ReNcell CX (cell line): Measurements from ENCODE around the gene GART.

- PRO-cap, result no peak
These were observed 28.3 kb upstream of the IFNAR1 start for GRCh38 chr21:33295947-33297295.

DNA sequence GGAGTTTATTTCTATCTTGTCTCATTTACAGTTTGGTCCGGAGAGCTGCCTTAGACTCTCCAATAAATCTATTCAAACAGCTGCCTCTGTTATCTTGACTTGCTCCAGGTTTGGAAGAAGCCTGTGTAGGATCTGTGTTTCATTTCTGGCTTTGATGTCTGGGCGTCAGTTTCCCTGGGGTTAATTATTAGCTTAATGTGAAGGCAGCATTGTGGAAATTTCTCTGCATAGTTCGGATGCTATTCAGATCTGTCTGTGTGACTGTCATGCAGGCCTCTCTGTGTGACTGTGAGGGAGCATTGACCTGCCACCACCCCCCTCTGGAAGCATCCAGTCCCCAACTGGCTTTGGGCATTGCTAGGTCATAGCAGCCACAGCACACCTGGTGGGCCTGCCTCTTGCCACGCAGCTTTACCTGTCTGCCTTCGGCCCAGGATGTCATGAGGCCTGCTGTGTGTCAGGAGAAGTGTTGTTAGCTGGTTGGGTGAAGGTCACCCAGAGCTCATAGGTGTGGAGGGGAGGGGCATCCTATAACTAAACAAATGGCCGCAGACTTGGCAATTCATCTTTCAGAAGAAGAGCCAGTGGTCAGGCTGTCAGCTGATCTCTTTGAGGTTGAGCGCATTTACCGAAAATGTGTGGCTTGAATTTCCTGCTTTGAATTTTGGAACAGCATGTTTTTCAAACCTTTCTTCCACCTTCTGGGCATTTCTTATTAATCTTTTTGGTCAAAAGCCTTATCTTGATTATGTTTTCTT lies 9.8 kb downstream of the IFNGR2 start:
- PRO-cap, result no peak

- PRO-cap, result no peak
These were observed 11.2 kb downstream of the IFNGR2 start for GRCh38 chr21:33414388-33414853.

DNA sequence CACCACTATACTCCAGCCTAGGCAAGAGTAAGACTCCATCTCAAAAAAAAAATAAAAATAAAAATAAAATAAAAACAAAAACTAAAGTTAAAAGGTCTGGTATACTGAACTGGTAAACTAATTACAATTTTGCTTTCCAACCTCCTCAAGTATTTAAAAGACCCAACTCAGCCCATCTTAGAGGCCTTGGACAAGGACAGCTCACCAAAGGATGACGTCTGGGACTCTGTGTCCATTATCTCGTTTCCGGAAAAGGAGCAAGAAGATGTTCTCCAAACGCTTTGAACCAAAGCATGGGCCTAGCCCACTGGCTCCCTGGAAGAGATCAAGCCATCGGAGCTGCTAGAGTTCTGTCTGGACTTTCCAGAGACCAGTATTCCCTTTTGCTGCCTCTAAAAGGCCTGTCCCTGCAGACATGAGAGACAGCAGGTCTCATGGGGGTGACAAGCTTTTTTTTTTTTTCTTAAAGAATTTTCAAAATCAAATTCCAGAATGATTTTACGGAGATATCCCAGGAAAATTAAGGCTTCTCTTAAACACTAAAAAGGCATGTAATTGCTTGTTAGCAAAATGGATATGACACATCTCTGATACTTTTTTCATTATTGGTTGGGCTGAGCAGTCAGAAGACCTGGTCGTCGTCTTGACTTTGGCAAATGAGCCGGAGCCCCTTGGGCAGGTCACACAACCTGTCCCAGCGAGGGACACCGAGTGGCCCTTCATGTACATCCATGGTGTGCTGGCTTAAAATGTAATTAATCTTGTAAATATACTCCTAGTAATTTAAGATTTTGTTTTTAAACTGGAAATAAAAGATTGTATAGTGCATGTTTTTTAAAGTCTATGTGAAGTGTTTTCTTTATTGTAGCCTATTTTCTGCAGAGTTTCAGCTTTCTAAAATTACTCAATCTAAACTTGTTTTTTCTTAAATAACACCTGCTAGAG lies 33.7 kb downstream of the IFNGR2 start:
- PRO-cap, result no peak

GRCh38 chr21:33541954-33542981 lies at the start of gene GART:
Gene GART, minus strand, starts transcription at chr21:33542117.
- PRO-cap, result bidirectional peak, plus-strand start at chr21:33542194, minus-strand start at chr21:33542106; bidirectional peak, plus-strand start at chr21:33543044, minus-strand start at chr21:33542822

- PRO-cap, result no peak
These were observed 8.0 kb downstream of the SON start for GRCh38 chr21:33550572-33551496.

DNA sequence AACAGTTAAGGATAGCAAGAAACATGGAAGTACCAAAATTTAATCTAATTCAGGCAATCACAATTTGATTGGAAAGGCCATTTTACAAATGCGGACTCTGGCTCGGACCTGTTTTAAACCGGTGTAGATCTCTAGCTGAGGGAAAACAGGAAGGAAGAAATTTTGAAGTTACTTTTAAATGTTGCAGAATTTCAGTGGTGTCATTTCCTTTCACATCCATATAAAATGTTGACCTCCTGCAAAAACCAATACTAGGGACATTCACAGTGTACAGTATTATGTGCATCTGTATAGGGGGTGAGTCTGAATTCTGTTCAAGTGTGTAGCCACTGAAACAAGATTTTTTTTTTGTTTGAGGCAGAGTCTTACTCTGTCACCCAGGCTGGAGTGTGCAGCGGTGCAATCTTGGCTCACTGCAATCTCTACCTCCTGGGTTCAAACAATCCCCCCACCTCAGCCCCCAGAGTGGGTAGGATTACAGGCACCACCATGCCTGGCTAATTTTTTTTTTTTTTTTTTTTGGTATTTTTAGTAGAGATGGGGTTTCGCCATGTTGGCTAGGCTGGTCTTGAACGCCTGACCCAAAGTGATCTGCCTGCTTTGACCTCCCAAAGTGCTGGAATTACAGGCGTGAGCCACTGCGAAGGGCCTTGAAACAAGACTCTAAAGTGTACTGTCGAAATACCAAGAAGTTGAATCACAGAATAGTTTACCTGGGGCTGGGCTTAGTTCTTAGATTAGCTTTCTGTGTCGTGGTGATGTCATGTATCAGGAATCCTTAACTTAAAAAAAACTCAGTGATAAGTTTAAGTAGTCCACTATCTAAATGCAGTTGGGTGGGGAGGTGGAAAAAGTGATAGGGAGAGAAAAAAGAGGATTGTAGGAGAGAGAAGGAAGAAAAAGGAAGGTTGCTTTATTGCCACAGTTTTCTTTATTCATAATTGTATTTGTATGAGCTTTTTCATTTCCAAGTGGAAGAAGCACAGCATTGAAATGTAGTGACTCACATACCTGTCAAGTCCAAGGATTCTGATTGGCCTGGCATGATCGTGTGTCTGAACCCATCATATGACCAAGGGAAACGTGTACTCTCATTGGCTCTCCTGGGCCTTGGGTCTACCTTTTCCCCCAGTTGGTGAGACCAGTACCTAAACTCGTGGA lies 13.2 kb downstream of the ITSN1 start:
- PRO-cap, result no peak

DNA sequence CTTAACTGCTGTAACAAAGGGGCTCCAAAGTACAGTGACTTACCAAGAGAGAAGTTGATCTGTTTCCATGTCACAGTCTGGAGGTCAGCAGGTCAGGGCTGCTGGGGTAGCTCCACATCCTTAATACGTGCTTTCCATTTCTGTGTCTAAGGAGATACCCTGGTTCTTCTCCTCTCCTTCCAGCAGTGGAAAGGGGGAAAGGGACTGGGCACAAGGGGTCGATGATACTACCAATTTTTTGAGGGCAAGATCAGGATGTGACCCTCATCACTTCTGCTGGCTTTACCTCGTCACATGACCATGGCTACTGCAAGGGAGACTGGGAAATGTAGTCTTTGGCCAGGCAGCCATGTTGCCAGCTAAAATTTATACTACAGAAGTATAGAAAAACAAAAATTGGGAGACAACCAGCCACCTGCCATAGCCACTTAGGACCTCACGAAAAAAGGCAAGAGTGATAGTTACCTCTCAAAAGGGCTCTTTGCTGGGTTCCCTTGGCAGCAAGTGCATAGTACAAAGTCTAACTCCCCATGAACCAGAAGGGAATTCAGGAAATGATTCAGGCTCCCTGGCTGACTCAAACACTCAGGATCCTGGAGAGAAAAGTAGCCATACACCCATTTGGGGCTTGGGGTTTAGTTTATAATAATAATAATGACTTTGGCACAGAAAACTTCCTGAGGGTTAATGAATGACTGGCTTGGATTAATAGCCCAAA lies 52.7 kb upstream of the ATP5PO start:
- PRO-cap, result no peak

DNA sequence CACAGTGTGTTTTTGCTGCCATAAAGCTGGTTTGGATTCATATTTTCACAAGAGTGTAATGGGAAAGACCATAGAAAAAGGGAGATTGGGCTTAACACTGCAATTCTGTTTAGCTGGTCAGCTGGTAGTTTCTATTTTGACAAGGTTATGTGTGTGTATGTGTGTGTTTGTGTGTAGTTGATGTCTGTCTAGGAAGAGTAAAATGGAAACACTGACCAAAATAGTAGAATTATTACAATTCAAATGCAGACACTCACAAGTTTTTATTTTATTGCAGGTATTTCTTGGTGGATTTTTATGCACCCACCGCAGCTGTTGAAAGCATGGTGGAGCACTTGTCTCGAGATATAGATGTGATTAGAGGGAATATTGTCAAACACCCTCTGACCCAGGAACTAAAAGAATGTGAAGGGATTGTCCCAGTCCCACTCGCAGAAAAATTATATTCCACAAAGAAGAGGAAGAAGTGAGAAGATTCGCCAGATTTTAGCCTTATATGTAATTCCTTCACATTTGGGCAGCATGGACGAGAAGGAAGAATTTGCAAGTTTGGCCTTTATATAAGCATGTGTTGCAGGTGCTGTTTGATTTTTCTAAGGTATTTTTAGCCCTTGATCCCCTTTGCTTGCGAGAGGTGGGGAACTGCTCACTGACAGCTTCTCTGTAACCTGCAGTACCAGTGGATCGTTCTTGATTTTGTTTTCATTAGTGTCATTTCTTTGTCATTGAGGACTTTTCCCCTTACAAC lies 68.9 kb downstream of the MRPS6 start:
- PRO-cap, result no peak

DNA sequence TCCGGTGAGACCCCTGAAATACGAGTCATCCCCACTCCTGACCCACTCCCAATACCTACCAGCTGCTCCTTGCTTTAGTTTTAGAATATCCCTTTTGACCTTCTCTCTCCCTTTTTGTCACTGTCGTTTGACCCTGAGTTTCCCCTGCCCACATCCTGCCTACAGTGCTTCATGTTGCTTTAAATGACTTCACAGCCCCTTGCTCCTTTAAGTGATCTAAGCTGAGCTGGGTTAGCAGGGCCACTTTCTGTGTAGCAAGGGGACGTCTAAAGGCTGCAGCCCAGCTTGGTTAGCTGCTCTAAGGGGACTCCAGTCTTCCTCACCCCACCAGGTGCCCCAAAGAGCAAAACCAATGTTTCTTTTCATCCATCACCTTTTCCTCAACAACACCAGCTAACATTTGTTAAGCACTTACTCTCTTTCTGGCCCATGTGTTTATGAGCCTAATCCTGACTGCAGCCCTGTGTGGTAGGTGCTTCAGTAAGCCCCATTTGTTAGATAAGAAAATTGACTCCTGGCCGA lies 125.5 kb downstream of the MRPS6 start:
- PRO-cap, result no peak

GRCh38 chr21:34204691-34205552 lies 131.5 kb downstream of the MRPS6 start:
- PRO-cap, result bidirectional peak, plus-strand start at chr21:34204813, minus-strand start at chr21:34204527; unidirectional peak, minus-strand start at chr21:34205180

DNA sequence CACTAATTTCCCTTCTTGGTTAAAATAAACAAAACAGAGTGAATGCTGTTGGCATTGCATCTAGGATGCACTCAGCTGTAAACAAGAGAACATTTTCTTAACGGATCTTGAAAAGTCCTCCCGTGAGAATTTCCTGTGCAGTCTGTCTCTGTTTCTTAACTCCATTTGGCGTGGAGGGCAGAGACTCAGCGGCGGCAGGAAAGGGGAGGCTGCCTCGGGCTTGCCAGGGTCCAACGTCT lies 142.0 kb upstream of the KCNE2 start:
- PRO-cap, result no peak

DNA sequence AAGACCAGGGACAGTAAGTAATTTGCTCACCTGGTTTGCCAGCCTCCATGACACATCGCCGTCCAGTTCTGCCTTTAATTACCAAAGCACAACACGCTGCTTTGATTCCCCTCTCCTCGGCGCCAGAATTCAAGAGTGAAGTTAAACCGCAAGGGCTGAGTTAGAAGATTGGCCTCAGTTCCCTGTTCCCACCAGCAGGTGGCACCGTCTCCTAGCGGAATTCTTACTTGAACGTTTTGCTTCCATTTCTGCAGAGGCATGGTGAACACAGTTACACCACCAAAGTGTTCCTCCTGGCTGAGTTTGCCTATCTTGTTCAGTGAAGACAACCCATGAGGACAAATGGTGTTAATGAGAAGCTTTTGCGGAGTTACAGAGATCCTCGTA lies 2.0 kb upstream of the KCNE2 start:
- PRO-cap, result bidirectional peak, plus-strand start at position 250 of the sequence, minus-strand start at position 131 of the sequence

- PRO-cap, result no peak
These were observed 8.2 kb upstream of the KCNE1 start for GRCh38 chr21:34520156-34520686.

DNA sequence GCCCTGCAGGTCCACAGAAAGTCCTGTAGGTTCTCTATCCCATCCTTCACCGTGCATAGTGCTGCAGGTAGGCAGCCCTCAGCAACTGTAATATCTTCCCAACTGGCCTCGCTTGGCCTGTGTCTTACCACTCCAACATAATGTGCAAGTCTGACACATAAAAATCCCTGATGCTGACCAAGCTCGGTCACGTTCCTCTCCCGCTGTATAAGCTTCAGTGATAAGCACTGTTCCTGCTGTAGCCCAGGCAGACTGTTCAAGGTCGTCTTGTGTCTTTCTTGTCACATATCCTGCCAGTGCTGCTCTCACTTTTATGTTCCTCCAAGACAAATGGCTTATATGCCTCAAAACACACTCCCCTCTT lies 19.4 kb upstream of the KCNE1 start:
- PRO-cap, result no peak

DNA sequence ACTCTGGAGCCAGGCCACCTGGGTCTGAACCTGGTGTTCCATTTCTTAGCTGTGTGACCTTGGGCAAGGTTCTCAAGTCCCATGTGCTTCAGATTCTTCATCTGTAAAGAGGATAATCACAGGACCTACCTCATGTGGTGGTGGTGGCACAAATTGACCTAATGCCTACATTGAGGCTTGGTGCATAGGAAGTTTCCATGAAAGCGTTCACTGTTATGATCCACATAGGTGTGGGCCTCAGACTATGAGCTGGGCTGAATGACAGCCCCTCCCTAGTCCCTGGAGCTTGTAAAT lies 30.8 kb upstream of the KCNE1 start:
- PRO-cap, result no peak

- PRO-cap, result no peak
These were observed 31.0 kb downstream of the RCAN1 start for GRCh38 chr21:34583809-34584438.

GRCh38 chr21:34669996-34670736 lies 1.4 kb downstream of the CLIC6 start:
- PRO-cap, result no peak

- PRO-cap, result no peak
These were observed 21.6 kb downstream of the CLIC6 start for GRCh38 chr21:34690345-34690911.

DNA sequence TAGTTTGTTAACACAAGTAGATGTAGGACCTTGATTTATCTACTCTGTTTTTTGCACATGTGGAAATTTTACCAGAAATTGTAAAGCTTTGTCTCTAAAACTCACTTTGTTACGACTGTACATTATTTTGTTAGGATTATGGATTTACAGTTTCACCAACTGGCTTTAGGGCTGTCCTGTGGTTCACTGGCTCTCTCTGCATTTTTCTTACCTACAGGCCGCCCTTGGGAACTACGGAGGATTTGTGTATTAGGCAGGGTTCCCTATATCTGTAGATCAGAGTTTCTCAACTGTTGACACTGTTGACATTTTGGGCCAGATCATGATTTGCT lies 125.6 kb downstream of the CLIC6 start:
- PRO-cap, result no peak